ENCODE measurements around a stretch of chr10.

DNA sequence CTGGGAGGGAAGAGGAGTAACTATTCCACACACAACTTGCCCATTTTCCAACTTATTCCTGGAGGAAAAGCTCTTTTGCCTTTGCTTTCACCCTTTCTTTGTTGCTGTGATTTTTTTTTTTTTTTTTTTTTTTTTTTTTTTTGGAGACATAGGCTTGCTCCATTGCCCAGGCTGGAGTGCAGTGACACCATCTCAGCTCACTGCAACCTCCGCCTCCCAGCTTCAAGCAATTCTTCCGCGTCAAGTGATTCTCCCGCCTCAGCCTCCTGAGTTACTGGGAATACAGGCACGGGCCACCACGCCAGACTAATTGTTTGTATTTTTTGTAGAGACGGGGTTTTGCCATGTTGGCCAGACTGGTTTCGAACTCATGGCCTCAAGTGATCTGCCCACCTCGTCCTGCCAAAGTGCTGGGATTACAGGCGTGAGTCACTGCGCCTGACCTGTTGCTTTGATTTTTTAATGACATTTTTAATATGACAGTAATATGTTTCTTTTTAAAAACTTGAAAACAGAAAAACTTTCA is 192.7 kb upstream of the TCF7L2 start:
- PRO-cap, result no peak

DNA sequence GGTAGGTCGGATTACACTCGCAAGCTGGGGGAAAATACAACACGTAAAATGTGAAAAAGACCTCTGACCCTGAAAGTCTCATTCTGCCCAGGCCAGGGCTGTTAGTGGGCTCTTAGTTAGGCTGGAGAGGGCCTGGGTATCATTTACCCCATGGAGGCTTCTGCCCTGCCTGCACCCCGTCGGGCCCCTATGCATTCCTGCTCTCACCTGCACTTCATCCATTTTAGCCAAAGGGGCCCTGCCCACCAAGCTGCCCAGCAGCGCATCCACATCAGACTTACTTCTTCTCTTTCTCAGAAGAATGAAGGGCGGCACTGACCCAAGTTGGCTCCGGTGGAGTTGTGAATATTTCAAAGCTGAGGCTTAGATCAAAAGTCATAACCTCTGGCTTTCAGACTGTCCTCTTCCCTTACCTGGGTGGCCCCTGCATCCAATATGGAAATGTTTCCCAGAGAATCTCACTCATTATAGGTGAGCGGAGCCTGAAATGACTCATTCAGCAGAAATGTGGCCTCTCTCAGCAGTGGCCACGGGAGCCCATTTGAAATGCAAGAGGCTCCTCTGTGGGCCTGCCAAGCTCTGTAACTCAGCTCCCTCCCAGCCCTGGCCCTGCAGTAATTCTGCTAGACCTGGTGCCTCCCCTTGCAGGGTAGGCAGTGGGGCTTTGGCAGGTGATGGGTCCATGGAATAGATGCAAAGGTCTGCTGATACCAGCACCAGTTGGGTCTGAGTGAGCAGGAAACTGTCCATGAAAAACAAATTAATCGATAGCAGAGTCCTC is 117.6 kb upstream of the TCF7L2 start:
- PRO-cap, result no peak

DNA sequence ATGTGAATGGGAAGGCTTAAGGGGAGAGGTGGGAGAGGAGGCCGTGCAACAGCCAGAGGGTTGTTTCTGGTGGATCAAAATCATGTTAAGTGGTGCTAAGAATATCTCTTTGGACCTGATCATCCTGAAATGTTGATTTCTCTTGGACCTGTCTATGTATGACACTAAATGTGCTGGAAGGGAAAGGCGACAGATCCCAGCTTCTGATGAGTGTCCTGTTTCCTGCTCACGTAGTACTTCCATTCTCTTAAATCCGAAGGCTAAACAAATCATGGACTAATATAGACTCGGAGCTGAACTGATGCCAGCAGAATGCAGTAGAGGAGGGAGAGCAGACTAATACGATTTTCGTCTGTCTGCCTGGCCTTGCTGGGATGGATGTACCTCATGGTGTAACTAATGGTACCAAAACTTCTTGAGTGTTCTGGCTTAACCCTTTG is 15.0 kb downstream of the TCF7L2 start:
- PRO-cap, result no peak

- PRO-cap, result no peak
Measured at GRCh38 chr10:113005329-113006143, 55.5 kb downstream of the TCF7L2 start.

DNA sequence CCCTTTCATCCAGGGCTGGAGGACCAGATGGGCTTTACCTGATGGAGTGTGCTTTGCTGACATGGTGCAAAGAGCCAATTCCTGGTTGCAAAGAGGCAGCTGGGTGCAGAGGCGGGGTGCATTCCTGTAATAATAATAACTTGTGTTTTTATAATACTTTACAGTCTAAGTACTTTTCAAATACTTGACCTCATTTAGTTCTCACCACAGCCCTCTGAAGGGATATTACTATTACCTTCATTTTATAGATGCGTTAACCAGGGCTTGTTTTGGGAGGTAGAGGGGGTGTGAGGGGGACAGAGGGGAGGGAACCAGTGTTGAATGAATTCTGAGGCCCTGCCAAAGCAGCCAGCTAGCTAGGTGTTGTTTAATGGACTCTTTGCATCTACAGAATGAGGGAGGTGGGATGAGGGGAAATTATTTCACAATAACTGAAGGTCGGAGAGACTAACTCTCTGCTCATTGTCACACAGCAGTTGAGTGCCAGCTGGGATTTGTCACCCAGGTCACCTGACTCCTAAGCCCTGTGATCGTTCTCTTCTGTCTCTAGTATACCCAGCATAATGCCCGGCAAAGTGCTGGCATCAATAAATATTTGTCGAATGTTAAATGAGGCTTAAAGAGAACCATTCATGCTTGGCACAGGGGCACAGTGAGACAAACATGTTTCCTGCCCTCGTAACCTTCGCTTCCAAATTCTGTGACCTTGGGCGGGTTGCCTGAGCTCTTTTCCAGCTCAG is 70.6 kb downstream of the TCF7L2 start:
- PRO-cap, result no peak

DNA sequence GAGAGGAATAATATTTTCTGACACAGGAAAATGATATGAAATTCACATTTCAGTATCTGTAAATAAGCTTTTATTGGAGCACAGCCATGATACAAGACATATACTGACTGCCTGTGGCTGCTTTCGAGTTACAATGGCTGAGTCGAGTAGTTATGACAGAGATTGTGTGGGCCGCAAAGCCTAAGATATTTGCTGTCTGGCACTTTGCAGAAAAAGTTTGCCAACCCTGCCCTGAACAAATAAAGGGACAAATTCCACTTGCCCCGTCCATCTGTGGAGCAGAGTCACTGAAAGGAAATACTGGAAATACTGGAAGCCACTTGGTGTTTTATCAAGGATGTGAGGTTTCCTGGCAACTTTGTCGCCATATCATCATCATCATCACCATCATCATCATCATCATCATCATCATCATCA is 85.7 kb downstream of the TCF7L2 start:
- PRO-cap, result no peak

DNA sequence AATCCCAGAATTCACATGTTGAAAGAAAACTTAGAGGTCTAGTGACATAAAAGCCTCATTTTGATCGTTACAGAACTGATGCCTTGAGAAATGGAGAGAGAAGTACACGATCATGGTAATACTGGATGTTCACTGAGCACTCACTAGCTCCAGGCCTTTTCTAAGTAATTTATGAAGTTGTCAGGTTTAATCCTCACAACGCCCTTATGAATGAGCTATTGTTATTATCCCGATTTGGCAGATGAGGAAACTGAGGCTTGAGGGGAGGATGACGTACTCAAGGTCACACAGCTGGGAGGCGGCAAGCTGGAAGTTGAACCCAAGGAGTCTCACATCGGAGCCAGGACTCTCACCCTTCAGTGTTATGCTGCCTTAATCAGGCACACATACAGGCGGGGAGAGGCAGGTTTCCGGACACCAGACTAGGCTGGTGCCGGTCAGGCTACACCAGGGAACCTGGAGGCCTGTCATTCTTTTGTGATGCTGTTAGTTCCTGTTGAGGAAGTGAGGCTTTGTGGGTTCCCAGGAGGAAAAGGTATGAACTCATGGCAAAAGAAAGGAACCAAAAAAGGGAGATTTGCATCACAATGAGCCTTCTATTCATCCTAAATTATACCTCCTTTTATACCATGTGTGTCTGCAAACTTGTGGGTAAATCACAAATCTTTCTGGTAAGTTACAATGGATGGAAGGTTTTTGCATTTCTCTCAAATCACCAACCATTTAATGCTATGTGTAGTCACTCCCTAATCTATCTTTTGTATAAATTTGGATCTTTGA is 103.7 kb downstream of the TCF7L2 start:
- PRO-cap, result no peak

DNA sequence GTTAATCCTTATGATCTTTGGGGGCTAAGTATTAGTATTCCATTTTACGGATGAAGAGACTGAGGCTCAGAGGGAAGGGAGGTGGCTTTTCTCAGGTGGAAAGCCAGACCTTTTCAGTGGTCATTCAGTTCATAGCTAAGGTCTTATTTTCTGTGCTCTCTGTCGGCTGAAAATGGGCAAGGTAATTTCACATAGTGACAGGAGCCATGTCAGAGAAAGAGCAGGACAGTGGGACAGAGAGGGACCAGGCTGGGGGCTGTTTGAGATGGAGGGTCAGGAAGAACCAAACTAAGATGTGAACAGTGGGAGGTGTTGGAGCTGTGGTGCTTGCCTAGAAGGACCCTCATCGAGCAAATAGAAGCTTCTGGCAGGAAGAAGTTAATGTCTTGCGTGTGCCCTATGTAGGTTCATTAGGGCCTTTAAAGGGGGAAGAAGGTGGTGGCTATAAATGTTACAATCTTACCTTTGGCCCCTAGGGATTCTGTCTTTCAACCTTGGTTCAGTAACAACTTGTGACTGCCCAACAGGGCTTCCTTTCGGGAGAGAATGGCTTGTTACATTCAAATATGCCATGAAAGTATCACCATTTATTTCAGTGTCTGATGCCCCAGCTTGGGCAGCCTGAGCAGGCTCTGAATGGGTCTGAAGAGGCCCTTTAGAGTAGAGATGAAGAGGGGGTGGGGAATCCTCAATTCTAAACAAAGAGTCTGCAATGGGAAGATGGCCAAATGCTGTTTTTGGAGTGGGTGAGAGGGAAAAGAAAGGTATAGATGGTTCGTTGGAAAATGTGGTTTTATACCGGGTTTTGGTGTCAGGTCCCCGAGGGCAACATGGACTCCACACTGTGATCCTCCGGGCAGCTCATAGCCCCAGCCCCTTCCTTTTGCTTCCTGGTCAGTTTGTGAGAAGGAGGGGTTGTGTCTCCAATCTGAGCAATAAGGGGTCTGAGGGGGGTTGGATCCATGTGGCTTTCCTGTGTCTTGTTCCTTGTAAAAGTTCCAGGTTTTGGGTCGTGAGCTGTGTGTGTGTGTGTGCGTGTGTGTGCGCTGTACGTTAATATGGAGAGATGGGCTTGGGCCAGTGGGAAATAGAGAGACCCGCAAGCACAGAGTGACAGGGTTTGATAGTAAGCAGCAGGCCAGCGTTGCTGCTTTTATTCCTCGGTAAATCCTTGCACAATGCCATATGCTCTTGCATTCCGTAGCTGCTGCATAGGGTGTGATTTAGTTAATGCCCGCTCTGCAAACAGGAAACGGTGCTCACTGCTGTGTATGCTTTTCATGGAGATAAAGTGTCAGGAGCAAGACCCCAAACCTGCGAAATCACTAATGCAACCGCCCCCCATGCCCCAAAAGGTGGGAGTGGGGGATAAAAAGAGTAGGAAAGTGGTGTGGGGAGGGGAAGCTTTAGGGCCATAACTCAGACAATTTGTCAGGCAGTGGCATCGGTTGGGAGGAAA is 108.2 kb downstream of the TCF7L2 start:
- PRO-cap, result no peak

- PRO-cap, result no peak
Measured at GRCh38 chr10:113091597-113092445, 141.8 kb downstream of the TCF7L2 start.

DNA sequence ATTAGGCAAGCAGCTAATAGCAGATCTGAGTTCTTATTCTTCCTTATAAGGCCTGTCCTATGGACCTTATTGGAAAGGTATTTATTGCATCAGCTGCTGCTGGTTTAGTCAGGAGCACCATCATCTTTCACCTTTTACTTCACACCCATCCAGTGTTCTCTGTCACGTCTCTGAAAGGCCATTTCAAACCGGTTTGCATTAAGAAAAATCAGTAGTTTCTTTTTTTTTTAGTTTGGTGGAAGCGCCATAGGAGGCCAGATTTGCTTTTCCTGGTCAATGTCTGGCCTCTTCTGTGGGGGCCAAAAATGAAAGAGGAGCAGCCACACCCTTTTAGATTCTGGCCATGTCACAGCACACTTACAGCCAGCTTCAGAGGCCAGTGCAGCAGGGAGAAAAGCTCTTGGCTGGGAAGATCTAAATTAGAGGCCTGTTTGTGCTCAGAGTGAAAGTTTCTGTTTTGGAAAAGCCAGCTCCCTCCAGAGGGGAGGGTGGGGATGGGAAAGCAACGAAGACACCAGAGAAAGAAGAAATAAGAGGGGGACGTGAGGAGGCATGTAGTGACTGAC is 146.4 kb downstream of the TCF7L2 start:
- PRO-cap, result no peak

- PRO-cap, result no peak
Measured at GRCh38 chr10:113128663-113129704, 178.9 kb downstream of the TCF7L2 start.

DNA sequence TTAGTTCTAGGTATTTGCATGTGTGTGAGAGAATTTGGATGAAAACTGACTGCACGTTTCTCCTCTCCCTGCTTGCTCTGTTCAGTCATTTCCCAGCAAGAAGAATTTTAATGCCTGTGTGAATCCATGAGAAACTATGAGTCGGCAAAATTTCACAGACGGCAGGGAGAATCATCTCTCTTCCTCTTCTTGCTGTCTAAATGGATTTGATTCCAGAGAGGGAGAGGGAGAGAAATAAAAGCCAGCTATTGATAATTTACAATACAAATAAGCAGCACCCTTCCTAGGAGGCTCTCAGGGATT is 183.5 kb downstream of the TCF7L2 start:
- PRO-cap, result no peak

GRCh38 chr10:113162920-113163377 is 212.9 kb downstream of the TCF7L2 start:
- PRO-cap, result no peak

DNA sequence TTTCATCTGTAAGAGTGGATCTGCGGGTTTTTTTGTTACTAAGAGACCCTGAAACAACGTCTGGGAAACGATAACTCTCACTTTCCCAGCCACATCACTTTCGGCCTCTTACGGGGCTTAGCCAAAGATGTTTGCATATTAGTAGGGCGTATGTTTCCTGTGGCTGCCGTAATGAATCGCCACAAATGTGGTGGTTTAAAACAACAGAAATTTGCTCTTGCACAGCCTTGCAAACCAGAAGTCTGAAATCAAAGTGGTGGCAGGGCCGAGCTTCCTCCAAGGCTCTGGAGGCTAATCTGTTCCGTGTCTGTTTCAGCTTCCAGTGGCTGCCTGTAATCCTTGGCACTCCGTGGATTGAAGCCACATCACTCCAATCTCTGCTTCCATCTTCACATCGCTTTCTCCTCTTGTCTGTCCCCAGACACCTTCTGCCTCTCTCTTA is 220.1 kb downstream of the TCF7L2 start:
- PRO-cap, result no peak

- PRO-cap, result no peak
Measured at GRCh38 chr10:113381860-113382290, 171.0 kb upstream of the HABP2 start.

- PRO-cap, result no peak
Measured at GRCh38 chr10:113425504-113425997, 127.3 kb upstream of the HABP2 start.

DNA sequence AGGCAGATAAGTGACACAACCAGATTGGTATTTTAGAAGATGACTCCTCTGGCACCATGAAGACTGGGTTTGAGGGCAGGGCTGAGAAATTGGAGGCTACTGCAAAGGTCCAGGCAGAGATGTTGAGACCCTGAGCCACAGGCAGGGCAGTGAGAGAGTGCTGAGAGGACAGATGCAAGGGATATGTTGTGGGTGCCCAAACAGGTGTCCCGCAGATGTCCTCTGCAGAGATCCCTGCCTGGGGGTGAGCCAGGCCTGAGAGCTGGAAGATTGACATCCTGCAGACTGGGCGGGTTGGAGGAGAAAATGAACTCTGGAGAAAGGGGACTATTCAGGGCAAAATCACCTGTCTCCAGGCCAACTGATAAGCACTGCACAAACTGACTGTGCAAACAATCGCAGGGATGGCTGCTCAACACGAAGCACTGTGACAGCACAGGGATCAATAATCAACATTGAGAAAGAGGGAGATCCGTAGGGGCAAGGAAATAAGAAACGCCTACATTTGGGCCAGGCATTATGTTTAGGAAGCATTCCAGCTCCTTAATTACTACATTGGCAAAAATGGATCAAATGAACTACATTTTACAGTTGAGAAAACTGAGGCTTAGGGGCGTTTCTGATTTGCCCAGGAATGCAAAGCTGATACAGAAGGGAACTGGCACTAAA is 11.7 kb upstream of the HABP2 start:
- PRO-cap, result no peak

GRCh38 chr10:113585866-113586223 is 33.0 kb downstream of the HABP2 start:
- PRO-cap, result no peak

DNA sequence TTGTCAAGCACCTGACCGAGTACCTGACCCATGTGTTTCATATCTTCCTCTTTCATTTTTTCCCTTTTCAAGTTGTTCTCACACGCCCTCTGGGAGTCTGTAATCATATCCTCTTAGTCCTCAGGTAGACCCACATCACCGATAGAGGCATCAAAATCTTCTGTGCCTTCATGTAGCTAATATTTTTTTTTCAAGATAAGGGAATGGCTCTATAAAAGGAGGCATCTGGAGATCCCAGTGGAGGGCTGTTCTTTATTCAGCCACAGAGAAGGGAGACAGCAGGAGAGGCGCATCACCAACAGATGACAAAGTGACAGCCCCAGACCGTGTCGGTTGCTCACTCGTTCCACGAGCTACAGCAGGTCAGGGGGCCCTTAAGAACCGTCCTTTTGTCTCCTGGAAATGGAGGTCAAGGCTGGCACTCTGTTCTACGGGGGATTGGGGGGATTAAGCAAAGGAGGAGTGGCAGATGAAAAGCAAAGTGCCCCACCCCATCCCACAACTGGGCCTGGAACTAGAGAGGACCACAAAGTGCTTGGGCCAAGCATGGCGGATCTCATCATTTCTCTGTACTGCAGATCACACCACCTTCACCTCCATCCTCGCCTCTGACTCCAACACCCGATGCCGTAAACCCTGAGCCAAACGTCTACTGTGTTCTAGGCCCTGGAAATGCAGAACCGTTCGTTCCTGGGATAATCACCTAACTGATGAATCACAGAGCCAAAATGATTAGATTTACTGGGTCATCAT is 40.2 kb downstream of the HABP2 start:
- PRO-cap, result no peak

DNA sequence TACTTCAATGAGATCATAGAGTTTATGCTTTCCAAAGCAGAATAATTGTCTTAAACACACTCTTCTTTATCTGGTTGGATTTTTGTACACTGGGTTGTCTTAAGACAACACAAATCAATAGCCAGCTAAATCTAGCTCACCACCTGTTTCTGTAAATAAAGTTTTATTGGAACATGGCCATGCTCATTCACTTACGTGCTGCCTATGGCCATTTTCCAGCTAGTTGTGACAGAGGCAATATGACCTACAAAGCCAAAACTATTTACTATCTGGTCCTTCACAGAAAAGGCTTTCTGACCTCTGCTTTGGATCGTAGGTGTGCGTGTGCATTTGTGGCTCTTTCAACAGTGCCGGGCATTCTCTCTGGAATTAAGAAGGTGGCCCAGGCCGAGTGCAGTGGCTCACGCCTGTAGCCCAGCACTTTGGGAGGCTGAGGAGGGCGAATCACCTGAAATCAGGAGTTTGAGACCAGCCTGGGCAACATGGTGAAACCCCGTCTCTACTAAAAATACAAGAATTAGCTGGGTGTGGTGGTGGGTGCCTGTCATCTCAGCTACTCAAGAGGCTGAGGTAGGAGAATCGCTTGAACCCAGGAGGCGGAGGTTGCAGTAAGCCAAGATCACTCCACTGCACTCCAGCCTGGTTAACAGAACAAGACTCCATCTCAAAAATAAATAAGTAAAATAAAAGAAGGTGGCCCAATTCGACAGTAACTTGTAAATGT is 45.4 kb downstream of the NRAP start:
- PRO-cap, result no peak

Measured in gallbladder (tissue), 1 donor.